ENCODE measurements around a stretch of chr5.

- PRO-cap, 3 experiments = no peak in any of the 3 experiments
- RAMPAGE, long total RNA, 2 experiments = no peak in any of the 2 experiments
- RRBS = no CpG with 5 or more reads among the region's 7 CpGs
Observed at GRCh38 chr5:159787420-159787805, 128.9 kb upstream of the ADRA1B start.

DNA sequence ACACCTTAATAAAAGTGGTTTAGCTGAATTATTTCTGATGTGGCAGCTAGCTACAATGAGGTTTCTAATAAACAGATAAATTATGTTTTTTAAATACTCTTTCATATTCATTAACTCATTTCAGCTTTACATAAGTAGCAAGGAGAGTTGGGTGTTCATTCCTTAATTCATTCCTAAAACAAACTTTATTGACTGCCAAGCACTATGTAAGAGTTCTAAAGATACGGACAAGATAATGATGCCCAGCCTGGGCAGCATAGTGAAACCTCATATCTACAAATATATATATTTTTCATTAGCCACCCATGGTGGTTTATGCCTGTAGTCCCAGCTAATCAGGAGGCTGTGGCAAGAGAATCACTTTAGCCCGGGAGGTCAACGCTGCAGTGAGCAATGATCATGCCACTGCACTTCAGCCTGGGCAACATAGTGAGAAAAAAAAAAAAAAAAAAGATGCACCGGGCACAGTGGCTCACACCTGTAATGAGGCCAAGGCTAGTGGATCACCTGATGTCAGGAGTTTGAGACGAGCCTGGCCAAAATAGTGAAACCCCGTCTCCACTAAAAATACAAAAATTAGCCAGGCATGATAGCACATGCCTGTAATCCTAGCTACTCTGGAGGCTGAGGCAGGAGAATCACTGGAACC is 50.3 kb upstream of the ADRA1B start:
- PRO-cap, 3 experiments = no peak in any of the 3 experiments
- RAMPAGE, long total RNA, 2 experiments = no peak in any of the 2 experiments
- RRBS = no CpG with 5 or more reads among the region's 6 CpGs

GRCh38 chr5:160169851-160170258 is 50.6 kb upstream of the PWWP2A start:
- PRO-cap, 3 experiments = no peak in any of the 3 experiments
- RAMPAGE, long total RNA, 2 experiments = no peak in any of the 2 experiments
- RRBS = 88% methylated on average over 1 of the region's 5 CpGs

- PRO-cap, 3 experiments = no peak in any of the 3 experiments
- RAMPAGE, long total RNA, 2 experiments = no peak in any of the 2 experiments
- RRBS = no CpG with 5 or more reads among the region's 5 CpGs
Observed at GRCh38 chr5:160399191-160399664, 626 bp downstream of the FAM200C start.

DNA sequence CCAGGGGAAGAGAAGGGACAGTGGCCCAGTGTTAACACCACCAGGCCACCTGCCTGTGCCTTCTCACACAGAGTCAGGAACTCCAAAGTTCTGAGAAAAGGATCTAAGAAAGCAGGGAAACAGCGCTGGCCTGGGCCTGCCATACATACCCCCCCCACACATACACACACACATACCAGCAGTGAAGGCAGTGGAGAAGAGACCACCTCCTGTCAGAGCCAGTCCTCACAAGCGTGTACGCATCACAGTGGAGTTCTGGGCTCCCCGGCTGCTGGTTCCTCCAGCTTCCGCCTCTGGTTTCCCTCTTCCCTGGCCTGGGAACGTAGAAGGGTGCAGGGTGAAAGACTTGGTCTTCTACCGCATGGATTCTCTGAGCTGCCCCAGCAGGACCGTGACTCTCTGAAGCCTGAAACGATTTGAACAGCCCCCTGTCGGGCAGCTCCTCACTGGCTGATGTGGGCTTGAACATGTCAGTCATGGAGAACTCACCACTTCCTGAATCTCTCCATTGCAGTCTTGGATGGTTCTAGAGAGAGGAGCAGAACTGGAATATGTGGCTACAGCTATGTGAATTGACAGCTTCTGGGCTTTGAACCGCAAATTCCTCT is 84.2 kb downstream of the PTTG1 start:
- PRO-cap, 3 experiments = no peak in any of the 3 experiments
- RAMPAGE, long total RNA, 2 experiments = no peak in any of the 2 experiments
- RRBS = no CpG with 5 or more reads among the region's 11 CpGs

GRCh38 chr5:160628019-160628769 is 206.5 kb downstream of the PTTG1 start:
- PRO-cap, 3 experiments = peak in 1 of 3 experiments; most common plus-strand start chr5:160628526 (in 1)
- RAMPAGE, long total RNA, 2 experiments = no peak in any of the 2 experiments
- RRBS = no CpG with 5 or more reads among the region's 6 CpGs

DNA sequence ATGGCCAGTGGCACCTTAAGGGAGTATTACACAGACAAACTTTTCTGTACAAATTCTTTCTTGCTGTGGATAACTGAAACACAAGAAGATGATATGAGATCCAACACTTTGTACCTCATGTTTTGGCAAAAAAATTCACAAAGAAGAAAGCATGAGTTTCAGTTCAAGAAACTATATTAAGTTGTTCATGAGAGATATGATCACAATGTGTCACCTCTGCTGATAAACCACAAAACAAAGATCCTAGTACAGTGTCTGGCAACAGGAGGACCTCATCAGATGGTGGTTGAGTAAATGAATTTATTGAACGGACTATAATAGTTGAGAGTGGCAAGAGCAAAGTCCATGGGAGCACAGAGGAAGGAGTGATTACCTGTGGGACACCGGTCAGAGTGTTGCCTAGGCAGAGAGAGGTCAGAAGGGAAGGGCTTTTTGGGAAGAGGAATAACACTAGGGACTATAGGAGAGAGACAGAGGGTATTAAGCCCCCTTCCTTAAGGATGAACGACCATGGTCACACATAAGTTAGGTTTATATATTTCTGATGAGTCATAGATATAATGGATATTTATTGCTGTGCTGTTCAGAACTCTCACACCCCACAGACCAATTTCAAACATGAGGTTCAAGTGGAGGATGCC is 194.0 kb downstream of the ATP10B start:
- PRO-cap, 3 experiments = no peak in any of the 3 experiments
- RAMPAGE, long total RNA, 2 experiments = no peak in any of the 2 experiments
- RRBS = no CpG with 5 or more reads among the region's 3 CpGs

- PRO-cap, 3 experiments = no peak in any of the 3 experiments
- RAMPAGE, long total RNA, 2 experiments = no peak in any of the 2 experiments
- RRBS = no CpG with 5 or more reads among the region's 8 CpGs
Observed at GRCh38 chr5:163396848-163397246, 40.5 kb upstream of the CCNG1 start.

GRCh38 chr5:163443817-163444818 is 6.7 kb downstream of the CCNG1 start:
- PRO-cap, 3 experiments = no peak in any of the 3 experiments
- RAMPAGE, long total RNA, 2 experiments = no peak in any of the 2 experiments
- RRBS = no CpG with 5 or more reads among the region's 3 CpGs

- PRO-cap, 3 experiments = no peak in any of the 3 experiments
- RAMPAGE, long total RNA, 2 experiments = no peak in any of the 2 experiments
- RRBS = no CpG with 5 or more reads among the region's 9 CpGs
Observed at GRCh38 chr5:163502470-163502867, 3.0 kb upstream of the MAT2B start.

DNA sequence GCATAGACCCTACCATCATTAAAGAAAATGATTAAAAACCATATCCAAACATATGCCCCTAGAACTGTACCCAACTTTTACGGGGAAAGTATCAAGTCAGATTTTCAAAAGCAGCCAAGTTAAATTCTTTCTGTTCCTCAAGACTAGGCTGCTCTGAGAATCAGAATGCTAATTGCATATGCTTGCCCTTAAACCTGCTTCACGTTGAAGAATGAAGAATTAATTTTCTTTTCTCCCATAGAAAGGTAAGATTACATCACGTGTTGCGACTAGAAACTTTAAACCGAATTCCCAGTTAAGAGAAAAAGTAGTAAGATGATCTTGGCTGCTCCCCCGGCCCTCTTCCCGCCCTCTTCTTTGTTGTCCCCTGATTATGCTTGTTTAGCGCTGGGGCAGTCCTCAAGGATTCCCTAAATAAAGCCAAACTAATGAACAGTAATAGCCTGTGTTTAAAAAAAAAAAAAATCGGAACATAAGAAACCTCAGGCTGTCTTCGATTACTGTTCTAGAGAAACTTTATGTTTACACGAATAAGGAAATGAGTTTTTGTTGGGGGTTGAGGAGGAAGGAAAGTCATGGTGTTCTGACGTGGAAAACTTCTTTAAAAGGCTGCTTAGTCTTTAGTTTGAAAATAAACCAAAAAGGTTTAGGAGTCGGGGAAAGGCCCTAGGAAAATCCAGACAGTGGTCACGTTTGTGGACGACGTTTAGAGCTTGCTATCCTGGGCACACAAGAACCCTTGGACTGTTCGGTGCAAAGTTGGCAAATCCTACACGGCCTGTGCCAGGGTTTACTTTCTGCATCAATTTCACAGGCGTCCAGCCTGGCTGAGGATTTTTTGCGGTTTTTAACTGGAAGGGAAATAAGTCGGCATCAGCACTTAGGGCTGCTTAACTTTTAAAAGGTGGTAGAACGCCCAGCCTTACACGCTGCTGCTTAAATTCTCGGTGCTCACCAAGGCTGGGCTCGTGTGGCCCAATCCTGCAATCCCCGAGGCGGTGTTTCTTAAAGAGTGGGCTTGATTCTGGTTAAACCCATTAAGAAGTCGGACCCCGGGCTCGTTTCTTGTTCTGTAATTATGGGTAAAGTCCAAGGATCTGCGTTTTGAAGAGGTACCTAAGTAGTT is 1.2 kb upstream of the MAT2B start:
- PRO-cap, 3 experiments = peak in 2 of 3 experiments; most common plus-strand start position 310 of the sequence (in 1); most common minus-strand start position 782 of the sequence (in 2)
- RAMPAGE, long total RNA, 2 experiments = no peak in any of the 2 experiments
- RRBS = no CpG with 5 or more reads among the region's 31 CpGs

DNA sequence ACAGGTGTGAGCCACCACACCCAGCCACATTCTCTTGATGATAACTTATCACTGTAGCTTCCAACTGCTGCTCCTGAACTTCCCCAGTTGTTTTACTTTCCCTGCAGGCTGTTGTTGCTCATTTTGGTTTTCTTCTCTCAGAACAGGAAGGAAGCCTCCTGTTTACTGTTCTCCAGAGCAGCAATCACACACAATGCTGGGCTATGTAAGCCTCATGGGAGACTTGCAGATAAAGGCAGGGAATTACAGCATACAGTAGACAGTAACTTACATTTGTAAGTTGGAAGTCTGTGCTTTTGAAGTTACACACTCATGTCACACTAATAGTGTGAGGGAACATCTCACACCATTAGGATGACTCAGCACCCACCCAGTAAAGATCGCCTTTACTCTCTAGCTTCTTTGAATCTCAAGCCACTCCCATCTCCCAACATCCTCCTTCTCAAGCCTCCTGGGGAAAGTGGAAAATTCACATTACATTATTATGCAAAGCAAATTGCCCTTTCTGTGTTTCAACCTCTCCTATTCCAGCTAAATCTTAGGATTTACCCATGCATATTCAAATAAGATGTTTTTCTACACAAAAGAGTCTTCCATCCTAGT is 903.8 kb upstream of the TENM2 start:
- PRO-cap, 3 experiments = no peak in any of the 3 experiments
- RAMPAGE, long total RNA, 2 experiments = no peak in any of the 2 experiments
- RRBS = no CpG with 5 or more reads among the region's 1 CpG

DNA sequence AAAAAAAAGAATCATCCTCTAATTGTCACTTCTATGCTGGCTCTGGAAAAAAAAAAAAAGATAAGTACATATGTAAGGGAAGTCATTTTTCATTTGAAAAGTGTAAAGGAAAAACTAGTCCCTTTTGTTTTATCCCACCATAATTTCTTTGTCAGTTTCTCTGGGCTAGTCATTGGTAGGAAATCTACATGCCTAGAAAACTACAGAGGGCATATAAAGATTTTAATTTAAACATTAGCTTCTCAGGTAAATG is 894.5 kb upstream of the TENM2 start:
- PRO-cap, 3 experiments = peak in 2 of 3 experiments; most common minus-strand start position 57 of the sequence (in 2)
- RAMPAGE, long total RNA, 2 experiments = no peak in any of the 2 experiments

- PRO-cap, 3 experiments = no peak in any of the 3 experiments
- RAMPAGE, long total RNA, 2 experiments = no peak in any of the 2 experiments
- RRBS = no CpG with 5 or more reads among the region's 12 CpGs
Observed at GRCh38 chr5:168022859-168023231, 268.6 kb upstream of the WWC1 start.

DNA sequence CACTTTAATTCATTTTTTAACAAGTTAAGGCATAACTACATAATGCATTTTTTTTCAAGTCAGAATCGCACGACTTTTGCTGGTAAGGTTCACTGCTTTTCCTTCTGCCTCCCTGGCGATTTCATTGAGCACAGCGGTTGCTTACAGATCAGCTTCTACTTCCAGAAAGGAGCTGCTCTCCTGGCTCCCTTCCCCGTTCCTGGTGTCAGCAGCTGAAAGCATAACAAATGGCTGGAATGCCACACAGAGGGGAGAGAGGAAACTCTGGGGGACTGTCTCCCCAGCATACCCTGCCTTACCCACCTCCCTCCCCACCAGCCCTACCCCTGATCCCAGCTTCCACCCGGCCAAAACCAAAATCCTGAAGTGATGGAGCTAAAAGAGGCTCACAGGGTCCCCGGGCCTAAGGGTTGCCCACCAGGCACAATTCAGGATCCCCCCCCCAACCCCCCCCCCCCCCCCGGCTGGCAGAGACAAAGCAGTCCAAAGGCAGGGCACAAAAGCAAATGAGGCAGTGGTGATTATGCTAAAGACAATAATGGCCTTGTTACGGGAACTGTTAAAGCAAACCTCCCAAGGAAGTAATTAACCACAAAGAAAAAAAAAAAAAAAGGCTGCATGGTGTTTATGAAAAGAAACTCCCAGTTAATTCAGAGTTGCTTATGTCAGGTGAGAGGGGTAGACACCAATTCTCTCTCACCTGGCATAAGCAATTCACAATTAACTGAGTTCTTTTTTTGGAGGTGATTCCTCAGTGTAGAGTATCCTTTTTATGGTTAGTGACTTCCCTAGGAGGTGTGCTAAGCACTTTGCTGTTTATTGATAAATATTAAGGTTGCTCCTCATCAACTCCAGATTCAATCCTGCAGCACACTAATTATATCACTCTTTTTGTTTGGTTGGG is 126.0 kb upstream of the WWC1 start:
- PRO-cap, 3 experiments = no peak in any of the 3 experiments
- RAMPAGE, long total RNA, 2 experiments = no peak in any of the 2 experiments
- RRBS = 68% methylated on average over 1 of the region's 9 CpGs

DNA sequence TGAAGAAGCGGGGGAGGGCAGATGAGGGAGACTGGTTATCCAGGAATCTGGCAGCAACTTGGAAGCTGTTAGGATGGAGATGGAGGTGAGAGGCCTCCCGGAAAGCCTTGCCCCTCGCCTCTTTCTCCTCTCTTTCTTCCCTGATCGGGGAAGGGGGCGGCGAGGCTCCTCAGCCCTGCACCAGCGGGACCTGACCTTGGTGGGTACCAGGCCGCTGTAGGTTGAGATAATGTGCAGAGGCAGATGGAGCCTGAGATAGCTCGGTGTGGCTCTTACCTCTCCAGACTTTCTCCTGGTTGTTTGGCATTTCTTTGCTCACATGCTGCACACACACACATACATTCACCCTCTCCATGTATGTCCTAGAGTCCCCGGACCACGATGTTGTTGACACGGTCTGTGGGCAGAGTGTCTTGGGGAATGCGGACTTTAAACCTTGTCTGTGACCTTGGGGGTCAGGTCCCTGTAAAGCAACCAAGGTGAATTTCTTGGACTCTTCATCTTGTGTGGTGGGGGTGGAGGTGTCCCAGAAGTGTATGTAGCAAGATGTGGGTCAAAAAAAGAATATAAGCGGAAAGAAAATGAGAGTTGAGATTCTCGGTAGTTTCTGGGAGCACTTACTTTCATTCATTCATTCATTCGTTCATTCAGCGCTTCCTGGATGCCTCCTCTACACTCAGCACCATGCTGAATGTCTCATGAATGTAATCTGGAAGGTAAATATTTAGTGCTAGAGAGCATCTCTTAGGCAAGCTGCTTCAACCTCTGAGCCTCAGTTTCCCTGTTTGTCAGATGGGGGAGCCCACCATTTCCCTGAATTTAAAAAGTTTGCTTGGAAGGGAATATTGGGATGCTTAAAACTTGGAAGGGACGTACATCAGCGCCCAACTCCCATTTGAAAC is 1.7 kb downstream of the WWC1 start:
- PRO-cap, 3 experiments = no peak in any of the 3 experiments
- RAMPAGE, long total RNA, 2 experiments = no peak in any of the 2 experiments
- RRBS = no CpG with 5 or more reads among the region's 19 CpGs

GRCh38 chr5:168307848-168308520 is 16.5 kb downstream of the WWC1 start:
- PRO-cap, 3 experiments = no peak in any of the 3 experiments
- RAMPAGE, long total RNA, 2 experiments = no peak in any of the 2 experiments
- RRBS = no CpG with 5 or more reads among the region's 5 CpGs

GRCh38 chr5:168309122-168309738 is 17.8 kb downstream of the WWC1 start:
- PRO-cap, 3 experiments = no peak in any of the 3 experiments
- RAMPAGE, long total RNA, 2 experiments = no peak in any of the 2 experiments
- RRBS = no CpG with 5 or more reads among the region's 5 CpGs

DNA sequence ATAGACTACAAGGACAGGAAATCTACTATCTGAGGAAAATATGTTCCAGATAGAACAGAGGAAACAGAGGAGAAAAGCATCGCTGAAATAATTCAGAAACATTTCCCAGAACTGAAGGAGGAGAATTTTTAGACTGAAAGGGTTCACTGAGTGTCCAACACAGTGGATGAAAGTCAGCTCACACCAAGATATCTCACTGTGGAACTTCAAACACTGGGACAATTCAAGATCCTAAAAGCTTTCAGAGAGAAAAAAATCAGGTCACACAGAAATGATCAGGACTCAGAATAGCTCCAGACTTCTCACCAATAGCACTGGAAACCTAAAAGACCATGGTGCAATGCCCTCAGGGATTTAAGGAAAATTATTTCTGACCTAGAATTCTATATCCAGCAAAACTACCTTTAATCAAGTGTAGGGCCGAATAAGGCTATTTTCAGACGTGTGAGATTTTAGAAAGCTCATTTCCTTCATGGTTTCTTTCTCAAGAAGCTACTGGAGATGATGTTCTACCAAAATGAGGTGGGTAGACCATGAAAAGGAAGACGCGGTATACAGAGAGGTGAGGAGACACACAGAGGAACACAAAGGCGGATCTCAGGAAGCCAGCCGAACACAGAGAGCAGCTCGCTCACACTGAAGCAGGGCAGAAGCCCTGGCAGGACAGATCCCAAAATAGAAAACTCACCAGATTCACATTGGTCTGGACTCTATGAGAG is 93.0 kb upstream of the RARS1 start:
- PRO-cap, 3 experiments = no peak in any of the 3 experiments
- RAMPAGE, long total RNA, 2 experiments = no peak in any of the 2 experiments
- RRBS = no CpG with 5 or more reads among the region's 8 CpGs

GRCh38 chr5:168409746-168410454 is 76.4 kb upstream of the RARS1 start:
- PRO-cap, 3 experiments = no peak in any of the 3 experiments
- RAMPAGE, long total RNA, 2 experiments = no peak in any of the 2 experiments
- RRBS = 66% methylated on average over 4 of the region's 13 CpGs

All from testis (tissue), 5 donors.